SUDHL5 (cell line): ENCODE measurements around a stretch of chr7.

DNA sequence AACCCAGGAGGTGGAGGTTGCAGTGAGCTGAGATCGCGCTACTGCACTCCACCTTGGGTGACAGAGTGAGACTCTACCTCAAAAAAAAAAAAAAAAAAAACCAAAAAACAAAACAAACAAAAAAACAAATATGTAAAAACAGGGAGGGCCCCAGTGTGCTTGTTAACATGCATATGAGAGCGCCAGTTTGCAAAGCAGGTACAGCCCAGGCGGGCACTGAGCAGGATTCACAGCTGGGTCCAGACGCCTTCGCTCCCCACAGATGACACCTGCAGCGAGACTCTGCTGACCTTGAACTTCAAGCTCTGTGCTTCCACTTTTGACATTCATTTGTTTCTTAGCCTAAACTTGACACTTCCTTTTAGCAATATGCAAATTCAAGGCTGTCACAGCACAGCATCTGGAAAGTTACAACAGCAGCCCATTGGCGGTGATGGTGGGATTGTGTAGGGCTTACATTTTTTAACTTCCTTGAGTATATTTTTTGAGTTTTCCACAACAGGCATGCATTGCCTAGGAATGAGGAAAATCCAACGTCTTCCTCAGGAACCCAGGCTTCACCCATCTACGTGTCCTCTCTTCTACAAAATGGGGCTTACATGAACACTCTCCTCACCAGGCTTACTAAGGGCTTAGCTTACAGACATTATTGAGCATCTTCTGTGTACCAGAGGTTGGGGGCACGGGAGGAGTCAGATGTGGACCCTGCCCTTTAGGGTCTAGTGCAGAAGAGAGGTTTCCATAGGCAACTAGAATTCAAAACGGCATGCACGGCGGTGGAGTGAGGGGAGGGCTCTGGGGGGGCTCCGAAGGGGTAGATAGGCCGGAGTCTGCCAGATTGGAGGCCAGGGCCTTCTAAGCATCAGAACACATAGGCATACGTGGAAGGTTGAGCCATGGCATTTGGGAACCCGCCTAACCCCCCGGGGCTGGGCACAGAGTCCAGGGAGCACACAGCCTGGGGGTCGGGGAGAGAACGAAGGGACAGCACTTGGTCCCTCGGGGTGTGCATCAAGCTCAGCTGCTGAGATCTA lies 89.0 kb upstream of the TNS3 start:
- PRO-cap = bidirectional peak, plus-strand start at position 424 of the sequence, minus-strand start at position 321 of the sequence; bidirectional peak, plus-strand start at position 742 of the sequence, minus-strand start at position 590 of the sequence

- PRO-cap = no peak
Observed at GRCh38 chr7:47786459-47786848, 161.8 kb downstream of the PKD1L1 start.

GRCh38 chr7:47999977-48000558 lies 20.7 kb upstream of the HUS1 start:
- PRO-cap = no peak

- PRO-cap = no peak
Observed at GRCh38 chr7:48097340-48098722, 8.8 kb downstream of the UPP1 start.

DNA sequence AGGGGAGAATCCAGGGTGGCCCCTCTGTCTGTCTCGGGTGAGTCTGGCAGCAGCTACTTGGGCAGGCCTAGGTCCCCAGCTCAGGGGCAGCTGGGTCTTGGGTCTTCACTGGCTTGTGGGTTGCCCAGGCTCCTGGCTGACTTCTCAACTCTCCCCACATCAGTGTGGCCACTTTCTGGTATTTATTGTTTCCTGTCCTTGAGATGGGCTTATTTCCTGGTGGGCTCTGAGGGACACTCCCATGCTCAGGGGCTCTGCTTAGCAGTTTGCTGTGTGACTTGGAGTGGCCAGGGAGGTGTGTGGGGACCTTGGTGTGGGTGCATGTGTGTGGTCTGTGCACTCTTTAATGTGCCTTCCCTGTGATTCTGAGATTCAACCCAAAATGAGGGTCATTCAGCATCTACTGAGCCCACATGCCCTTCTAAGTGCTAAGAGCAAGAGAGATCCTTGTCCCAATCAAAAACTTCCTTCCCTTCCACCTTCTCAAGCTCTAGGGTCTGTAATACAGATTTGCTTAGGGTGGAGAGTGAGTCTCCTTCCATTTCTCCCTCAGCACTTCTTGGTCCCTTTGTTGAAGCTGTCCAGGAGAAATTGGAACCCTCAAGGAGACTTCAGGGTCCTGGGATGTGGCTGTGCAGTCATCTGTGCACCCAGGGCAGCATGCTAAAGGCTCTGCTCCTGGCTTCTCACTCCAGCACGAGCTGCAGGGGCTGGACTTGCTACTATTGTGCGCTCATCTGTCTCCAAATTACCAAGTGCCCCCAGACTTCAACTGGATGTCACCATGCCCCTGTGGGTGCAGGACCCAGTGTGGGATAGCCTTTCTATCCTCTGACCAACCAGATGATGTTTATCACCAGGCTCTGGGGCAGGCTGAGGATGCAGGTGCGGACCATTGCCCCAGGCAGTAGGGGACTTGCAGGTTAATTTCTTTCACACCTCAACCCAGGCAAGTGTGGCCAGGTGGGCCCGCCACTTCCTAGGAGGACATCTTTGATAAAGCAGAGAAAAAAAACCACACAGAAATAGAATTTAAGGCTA lies 20.3 kb downstream of the UPP1 start:
- PRO-cap = no peak

GRCh38 chr7:48201893-48202348 lies 30.7 kb downstream of the ABCA13 start:
- PRO-cap = no peak

DNA sequence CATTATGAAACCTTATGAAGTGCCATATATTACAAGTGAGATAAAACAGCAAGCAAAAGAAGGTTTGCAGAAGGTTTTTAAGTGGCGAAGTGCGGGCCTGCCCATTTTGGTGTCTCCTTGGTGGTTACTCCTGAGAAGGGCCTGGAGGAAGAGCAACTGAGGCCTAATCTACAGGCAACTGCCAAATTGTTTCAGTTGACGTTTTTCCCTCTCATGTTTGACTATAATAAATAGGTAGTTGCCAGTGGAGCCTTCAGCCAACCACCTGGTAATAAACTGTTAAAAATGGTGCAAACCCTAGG lies 3.6 kb downstream of the IKZF1 start:
- PRO-cap = no peak

DNA sequence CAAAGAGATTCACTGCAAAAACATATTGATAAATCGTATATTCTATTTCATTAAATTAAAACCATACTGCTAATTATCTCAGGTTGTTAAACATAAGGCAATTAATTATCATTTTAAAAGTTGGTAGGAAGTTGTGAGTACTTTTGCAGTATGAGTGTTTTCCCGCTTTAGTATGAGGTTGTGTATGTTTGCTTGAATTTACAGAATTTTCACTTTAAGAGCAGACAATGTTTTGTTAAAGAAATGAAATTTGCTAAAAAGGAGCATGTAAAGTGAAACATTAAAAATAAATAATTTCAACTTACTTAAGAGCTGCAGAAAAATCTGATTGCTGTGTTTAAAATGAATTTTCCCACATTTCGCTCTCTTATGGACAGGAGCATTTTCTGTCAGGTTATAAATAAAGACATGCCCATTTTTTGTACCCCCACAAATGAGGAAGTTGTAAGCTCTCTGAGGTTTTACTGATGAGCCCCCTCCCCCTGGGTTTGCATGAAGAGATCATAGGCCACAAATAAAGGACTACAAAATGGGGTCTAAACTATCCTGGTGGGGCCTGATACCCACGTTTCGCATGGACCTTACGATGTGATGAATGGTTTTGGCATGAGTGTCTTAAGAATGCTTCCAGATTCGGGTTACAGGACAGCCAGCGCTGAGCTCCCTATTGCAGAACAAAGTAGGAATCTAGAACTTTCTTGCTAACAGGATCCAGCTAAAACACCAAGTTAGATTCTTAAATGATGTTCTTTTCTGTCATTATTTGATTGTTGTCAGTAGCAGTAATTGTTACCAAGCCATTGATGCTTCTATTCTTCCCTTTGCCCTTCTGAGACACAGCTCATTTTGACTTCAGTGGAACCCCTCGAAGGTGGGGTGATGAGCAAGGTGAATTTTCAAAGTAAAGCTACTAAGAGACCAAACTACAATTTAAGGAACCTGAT lies 5.8 kb downstream of the IKZF1 start:
- PRO-cap = bidirectional peak, plus-strand start at position 535 of the sequence, minus-strand start at position 435 of the sequence; unidirectional peak, plus-strand start at position 844 of the sequence

- PRO-cap = no peak
Observed at GRCh38 chr7:50314966-50315585, 10.6 kb downstream of the IKZF1 start.

- PRO-cap = unidirectional peak, plus-strand start at chr7:50330515
Observed at GRCh38 chr7:50329849-50330598, 25.5 kb downstream of the IKZF1 start.

GRCh38 chr7:50352261-50352800 lies 47.8 kb downstream of the IKZF1 start:
- PRO-cap = no peak

DNA sequence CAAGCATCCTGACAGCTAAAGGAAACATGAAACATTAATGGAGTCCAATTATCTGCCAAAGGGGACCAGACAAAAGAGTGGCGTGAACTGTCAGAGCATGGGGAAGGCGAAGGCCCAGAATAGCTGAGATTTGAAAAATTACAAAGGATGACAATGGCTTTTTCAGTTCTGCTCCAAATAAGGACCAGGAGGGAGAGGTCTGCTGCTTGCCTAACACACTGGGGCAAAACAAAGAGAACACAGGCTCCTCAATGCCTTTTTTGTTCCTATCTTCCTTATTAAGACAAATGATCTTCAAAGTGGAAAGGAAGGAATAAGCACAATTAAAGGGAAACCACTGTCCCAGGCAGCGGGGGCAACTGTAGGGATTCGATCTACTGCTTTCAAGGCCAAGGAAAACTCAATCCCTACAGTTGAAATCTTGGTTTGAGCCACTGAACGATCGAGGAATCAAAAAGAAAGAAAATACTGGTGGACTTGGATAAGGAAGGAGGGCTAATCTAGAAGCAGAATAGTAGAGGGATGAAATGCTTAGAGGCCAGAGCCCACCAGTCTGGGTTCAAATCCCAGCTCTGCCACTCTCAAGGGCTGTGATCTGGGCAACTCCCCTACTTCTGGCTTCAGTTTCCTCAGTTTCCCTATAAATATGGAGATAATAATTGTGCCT lies 91.8 kb downstream of the GRB10 start:
- PRO-cap = no peak

DNA sequence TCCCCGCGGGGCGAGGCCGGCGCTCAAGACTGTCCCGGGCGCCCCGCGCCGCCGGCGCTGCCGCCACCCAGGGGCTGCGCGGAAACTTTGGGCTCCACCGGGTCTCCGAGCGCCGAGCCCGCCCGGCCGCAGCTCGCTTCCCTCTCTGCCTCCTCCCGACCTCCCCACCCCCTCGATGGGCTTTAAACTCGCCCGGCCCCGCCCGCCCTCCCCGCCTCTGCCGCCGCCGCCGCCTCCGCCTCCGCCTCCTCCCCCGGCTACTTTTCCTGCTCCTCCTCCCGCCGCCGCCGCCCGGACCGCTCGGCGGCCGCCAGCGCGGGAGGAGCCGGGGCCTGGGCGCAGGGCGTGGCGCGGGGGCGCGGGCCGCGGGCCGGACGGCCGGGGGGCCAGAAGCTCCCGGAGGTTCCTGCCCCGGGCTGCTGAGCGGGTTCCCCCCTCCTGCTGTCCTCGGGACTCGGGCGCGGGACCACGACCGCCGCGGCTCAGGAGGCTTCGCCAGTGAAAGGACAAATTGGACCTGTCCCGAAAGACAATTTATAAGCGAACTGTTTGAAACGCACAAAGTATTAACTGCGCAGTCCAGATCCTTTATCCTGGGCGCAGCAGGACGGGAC lies 10.7 kb upstream of the GRB10 start:
- PRO-cap = no peak

DNA sequence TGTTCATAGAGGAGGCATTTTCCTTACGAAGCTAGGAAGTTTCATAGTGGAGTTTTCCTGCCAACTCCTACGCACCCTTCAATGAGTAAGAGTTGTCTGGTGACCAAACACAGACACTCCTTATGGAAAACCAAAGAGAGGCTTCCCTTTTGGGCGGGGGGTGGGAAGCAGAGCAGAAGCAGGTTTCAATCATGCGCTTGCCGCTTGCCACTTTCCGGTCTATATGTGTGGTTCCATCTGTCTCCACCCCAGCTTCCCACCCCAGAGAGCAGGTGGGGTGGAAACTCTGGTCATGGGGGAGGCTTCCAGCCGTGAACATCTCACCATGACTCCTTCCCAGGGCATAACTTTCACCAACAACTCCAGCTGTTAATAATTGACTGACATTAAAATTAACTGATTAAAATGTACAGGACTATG lies 68.8 kb upstream of the GRB10 start:
- PRO-cap = no peak

- PRO-cap = no peak
Observed at GRCh38 chr7:51081342-51081680, 235.3 kb downstream of the COBL start.

DNA sequence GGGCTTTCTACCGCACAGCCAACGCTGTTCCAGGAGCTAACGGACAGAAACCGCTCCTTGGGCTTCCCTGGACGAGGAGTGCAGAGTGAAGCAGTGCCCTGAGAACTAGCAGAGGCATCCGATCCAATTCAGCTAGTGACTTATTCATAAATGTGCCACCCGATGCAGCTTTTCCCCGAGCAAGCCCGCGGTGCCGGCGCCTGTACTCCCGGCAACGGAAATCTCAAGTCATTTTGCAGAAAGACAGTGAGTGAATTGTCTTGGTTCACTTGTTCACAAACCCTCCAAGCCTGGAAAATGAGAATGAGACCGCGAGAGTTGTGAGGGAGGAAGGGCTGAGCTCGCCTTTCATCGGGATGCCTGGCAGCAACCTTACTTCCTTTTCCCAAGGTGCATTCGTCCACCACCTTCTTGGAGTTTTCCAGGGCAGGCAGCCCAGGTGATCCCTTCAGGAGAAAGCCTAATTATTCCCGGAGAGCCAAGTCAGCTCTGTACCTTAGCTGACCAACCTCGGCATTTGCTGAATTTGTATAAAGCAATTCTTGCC lies 87.4 kb downstream of the COBL start:
- PRO-cap = no peak

- PRO-cap = no peak
Observed at GRCh38 chr7:51350188-51350601, 33.6 kb upstream of the COBL start.

- PRO-cap = no peak
Observed at GRCh38 chr7:52935773-52936133, 99.7 kb upstream of the POM121L12 start.

DNA sequence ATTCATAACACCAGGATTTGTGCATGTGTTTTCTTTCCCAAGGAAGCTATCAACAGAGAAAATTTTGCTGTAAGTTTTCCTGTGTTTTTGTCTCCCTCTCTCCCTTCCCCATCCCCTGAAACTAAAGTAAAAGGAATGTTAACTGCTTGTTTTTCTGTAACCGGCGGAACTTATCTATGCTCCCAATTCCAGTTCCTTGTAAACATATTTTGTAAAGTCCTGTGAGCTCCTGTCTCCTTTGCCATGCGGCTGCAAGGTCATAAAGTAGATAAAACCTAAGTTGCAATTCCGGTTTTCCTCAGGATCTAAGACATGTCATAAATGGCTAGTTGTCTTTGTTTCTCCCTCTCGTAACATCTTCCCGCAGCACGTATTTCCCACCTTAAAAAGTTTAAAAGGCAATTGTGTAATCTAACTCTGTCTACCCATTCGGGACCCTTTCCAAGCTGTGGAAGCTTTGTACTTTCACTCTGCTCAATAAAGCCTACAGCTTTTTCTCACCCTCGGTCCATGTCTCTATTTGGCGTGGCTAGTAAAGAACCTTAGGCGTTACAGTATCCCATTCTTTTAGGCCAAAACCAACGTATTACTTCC lies 78.9 kb upstream of the POM121L12 start:
- PRO-cap = no peak

DNA sequence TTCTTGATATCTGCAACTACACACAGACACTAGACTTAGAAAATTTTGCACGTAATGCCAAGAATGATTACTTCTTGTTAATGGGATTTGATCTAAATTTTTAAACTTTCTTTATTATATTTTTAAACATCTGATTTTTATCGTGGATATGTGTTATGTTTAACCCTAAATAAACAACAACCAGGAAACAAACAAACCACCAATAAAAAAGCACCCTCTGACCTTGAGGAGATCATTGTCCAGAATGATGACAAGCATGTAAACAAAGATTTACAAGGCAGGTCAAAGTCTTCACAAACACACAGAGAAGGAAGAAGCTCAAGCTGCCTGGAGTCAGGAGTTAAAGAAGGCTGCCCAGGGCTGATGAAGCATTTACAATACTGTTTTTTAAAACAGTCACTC lies 31.1 kb upstream of the EGFR start:
- PRO-cap = no peak